ENCODE measurements around the gene CHERP.

DNA sequence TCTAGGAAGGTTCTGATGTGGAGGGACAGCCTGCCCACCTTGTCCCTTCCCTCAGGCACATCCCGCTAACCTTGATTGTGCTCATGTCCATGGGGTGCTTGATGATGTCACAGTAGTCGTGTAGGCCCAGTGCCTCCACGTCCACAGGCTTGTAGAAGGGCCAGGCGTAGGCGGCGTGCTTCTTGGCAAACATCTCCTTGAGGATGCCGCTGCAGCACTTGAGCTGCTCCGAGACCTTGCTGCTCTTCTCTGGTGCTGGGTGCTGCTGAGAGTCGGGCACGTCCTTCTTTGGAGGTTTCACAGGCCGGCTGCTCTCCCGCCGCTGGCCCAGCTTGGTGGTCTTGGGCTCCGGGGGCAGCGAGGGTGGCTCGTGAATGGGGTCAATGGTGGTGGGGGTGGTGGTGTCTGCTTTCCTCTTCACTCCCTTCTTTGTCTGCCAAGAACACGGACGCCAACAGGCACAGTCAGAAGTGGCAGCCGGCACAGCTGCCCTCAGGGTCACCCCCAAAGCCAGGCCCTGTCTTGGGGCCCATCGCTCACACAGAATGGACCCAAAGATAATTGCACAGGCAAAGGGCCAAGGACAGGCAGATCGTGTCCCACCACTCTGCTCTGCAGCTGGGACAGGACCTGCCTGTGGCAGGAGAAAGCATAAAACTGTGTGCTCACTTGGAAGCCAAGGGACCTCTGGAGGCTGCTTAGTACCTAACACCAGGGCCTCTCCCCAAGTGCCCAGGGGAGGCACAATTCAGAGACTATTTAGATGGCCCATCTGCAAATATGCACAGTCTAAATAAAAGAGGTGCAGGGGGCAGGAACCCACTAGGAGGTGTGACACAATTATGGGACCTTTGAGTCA lies 32.3 kb upstream of the EPHX3 start:
- RRBS = 91% methylated on average over 4 of the region's 21 CpGs

DNA sequence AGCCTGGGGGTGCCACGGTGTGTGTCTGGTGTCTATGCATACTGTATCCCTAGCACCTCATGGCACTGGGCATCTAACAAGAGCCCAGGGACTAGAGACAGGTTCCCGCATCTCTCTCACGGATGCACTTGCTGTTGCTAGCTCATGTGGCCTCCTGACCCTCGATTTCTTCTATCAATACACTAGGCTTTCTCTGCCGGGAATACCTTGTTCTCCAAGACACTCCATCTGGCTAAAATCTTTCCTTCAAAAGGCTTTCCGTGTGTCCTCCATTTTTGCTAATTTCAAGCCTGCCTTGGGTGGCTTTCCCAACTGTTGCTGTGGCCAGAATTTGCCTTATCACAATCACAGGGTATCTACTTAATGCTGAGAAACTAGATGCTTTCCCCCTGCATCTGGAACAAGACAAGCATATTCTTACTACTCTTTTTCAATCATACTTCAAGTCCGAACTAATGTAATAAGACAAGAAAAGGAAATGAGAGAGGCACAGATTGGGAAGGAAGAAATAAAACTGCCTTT lies 37.1 kb downstream of the BRD4 start:
- RRBS = no CpG with 5 or more reads among the region's 7 CpGs

DNA sequence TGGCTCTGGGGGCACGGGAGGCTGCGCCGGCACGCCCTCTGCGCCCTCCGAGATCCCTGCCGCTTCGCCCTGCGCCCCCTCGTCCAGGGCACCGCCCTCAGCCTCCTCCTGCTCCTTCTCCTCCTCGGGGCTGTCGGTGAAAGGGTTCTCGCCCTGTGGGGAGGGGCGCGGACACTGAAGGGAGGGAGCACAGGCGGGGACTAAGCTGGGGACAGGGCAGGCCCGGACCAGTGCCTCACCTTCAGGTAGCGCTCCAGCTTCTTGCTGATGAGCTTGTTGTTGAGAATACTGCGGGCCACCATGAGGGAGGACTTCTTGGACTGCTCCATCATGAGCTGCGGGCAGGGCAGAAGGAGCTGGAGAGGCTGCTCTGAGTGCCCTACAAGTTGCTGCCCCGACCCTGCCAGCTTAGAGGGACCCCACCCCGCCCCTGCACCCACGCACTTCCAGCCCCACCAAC lies 721 bp upstream of the AKAP8 start:
- RRBS = no CpG with 5 or more reads among the region's 24 CpGs

DNA sequence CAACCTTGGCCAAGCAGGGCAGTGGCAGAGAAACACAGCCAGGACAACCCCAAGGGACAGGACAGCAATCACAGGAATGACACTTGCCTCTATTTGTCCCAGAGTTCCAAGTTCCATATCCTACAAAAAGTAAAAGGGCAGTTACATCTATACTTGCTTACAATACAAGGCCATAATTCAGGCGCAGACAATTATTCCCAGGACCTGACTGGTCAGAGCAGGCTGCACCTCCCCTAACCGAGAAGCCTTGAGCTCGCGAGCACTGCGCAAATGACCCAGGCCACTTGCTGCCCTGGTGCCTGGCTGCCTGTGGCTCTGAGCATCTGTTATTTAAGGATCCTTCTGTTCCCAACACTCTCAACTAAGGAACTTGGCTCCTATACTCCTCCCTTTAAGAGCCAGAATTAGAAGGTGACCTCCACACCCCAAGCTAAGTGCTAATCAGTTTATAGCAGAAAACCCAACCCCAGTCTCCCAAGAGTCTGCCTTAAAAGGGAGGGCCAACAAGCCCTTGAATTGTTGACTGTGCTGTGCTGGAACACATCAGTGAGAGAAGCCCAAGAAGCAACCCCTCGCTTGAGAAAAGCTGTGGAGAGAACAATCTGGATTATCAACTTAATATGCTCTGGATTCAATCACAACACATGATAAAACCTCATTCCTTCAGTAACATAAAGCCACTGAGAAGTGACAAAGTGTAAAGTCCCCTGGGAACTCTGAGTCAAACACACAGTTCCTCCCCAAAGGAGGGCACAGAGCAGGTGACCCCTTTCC lies 14.7 kb downstream of the AKAP8L start:
- RRBS = no CpG with 5 or more reads among the region's 6 CpGs

- RRBS = 20% methylated on average over 1 of the region's 27 CpGs
Measured at GRCh38 chr19:15555703-15556177, 47.4 kb downstream of the CYP4F22 start.

GRCh38 chr19:15666901-15667191 lies 6.0 kb upstream of the CYP4F12 start:
- RRBS = no CpG with 5 or more reads among the region's 4 CpGs

DNA sequence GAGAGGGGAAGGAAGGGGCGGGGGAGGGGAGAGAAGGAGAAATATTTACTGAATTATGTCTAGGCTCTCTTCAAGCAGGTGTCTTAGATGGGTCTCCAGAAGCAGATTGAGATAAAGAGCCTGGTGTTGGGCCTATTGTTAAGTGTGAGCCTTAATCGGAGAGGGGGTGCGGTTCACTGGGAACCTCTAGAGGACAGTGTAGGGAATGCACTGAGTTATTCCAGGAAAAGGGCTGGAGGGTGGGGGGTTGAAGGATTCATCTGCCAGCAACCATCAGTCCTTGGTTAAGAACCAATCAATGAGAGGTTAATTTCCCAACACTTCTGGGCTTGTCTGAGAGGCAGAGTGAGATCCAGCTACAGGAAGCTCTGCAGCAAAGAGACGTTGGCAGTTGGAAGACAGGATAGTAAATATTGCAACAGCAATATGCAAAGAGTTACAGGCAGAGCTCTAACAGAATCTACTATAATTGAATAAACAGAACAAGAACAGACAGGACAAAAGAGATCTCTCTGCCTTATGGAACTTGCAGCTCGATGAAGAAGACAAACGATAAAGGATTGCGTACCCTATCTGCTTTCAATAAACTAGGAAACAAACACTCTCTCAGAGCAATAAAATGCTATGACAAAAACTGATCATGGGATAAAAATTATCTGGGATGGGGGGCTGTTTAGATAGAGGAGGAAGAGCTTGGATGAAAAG lies 28.7 kb downstream of the CYP4F2 start:
- RRBS = no CpG with 5 or more reads among the region's 7 CpGs

GRCh38 chr19:16093486-16094037 lies 17.3 kb downstream of the TPM4 start:
- RRBS = no CpG with 5 or more reads among the region's 8 CpGs

GRCh38 chr19:16119356-16119890 lies 7.7 kb downstream of the RAB8A start:
- RRBS = no CpG with 5 or more reads among the region's 11 CpGs

DNA sequence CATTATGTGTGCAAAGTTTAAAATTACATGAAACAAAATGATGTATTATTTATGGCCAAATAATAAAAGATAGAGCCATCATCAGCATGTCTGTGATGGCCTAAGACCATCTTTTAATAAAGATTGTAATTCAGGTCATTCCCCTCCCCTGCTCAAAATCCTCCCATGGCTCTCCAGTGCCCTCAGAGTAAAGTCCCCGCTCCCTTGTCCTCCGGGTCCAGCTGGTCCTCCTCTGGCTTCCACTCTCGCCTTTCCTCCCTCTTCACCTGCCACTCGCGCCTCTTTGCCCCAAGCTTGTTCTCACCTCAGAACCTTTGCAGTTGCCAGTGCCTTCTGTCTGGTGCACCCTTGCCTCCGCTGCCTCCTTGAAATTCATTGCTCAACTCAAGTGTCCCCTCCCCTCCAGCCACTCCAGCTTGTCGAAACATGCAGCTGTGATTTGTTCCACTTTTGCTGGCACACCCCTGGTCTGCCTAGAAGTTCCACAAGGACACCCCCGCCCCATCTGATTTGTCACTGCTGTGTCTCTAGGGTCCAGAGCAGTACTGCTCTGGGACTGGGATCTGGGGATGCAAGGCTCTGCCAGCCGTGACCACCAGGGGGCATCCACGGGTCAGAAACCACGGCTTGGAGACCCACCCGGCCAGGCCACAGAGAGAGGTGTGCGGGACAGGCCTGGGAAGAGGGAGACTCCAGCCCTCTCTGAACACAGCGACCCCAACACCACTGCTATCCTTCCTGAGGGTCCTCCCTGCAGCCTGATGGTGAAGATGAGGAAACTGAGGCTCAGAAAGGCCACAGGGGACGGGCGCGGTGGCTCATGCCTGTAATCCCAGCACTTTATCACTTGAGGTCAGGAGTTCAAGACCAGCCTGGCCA lies 49.7 kb downstream of the AP1M1 start:
- RRBS = no CpG with 5 or more reads among the region's 17 CpGs

- RRBS = no CpG with 5 or more reads among the region's 43 CpGs
Measured at GRCh38 chr19:16355114-16356157, 30.8 kb downstream of the KLF2 start.

DNA sequence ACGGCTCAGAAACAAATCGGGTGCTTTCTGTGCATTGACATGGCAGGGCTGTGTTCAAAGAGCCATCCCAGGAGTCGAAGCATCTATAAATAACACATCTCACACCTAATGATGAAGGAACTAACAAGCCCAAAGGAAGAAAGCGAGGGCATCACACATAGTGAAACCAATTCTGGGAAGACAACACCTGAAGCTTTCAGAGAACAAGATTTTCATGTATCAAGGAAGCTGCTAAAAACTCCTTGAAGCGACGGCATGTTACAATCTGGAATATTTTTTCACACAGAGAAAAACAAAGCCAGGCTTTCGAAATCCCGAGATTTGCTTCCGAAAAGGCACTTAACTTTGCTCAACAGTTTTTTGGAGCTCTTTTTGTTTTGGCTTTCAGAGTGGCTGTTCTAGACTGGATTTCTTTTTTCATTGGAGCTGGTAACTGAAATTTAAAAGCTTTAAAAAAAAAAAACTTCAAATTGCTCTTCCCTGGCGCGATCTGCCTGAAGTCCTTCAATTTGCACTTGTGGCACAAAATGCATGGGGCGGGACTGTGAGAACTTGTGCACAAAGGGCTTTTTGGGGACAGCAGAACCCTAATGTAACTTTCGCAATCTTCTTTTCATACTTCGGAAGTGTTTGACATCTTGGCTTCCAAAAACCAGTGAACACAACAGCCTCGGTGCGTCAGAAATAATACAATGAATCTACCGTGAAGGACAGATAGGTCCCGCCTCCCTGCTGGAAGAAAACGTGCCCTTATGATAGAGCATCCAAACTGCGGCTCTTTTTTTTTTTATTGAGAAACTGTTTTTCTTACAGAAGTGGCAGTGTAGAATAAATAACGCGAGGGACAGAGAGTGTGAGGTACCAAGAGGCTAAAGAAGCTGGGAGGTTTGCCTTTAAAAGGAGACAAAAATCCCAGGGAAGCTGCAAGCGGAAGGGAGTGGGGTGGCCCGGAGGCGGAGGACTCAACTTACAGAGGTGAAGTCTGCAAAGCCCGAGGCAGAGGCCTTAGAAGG lies 36.5 kb downstream of the KLF2 start:
- RRBS = no CpG with 5 or more reads among the region's 26 CpGs

GRCh38 chr19:16461645-16462182 lies 10.1 kb downstream of the EPS15L1 start:
- RRBS = no CpG with 5 or more reads among the region's 10 CpGs

DNA sequence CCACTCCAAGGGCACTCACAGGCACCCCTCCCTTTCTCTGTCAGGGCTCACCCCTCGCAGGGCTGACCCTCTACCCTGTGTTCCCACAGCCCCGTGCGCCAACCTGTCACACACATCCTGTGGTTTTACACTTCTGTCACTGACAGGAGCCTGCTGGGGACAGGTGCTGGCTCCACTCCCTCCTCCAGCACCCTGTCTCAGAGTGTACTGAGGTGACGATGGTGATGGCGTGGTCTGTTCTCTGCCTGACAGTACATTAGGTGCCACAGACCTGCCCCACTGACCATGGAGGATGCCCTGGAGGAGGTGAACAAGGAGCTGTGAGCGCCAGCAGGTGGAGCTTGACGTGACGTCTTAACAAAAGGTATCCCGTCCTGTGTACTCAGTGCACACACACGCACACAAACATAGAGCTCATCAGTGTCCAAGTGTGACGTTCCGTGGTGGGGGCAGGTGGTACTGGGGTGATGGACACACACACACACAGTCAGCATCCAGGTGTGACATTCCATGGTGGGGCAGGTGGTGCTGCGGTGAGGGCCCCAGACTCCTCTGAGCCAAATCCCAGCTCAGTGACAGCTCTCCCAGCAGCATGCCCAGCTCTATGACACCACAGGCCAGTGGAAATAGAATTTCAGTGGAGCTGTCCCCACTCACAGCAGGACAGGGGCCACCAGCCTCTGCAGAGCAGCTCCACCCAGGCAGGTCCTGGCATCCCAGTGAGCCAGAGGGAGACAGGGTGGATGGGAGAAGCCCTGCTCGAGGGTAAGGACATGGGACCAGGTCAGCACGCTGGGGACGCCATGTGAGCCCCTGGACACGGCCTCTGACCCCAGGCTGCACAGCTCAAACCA lies 21.0 kb downstream of the C19orf44 start:
- RRBS = no CpG with 5 or more reads among the region's 17 CpGs

- RRBS = 93% methylated on average over 4 of the region's 32 CpGs
Measured at GRCh38 chr19:16522732-16523622, 19.3 kb downstream of the CHERP start.

- RRBS = no CpG with 5 or more reads among the region's 23 CpGs
Measured at GRCh38 chr19:16540733-16541434, 1.4 kb downstream of the CHERP start.

- RRBS = under 1% methylated on average over 30 of the region's 60 CpGs
Measured at GRCh38 chr19:16542359-16542767, at the start of gene CHERP. Gene CHERP (minus strand): TSS chr19:16542437.

- RRBS = 2% methylated on average over 8 of the region's 78 CpGs
Measured at GRCh38 chr19:16571051-16572255, 762 bp downstream of the SLC35E1 start.

DNA sequence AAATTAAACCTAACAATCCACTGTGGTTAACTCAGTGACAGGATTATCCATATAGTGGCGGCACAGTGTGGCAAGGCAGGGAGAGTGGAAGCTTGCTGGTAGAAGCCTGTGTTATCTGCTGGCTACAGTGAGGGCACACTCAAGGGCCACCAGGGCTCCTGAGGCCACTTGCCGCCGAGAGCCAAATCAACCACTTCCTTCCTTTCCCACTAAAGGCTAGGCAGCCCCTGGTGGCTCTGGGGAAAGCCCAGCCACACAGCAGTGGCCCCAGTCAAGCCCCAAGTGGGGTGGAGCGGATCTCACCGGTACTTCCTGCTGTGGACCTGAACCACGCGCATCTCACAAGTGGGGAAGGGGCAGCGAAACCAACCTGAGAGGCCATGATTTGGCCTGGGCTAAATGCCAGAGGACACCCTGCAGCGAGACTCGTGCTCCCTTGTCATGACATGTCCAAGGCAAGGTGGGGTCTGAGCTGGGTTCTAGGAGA lies 21.9 kb upstream of the SLC35E1 start:
- RRBS = no CpG with 5 or more reads among the region's 10 CpGs

GRCh38 chr19:16594572-16595017 lies 22.4 kb upstream of the SLC35E1 start:
- RRBS = no CpG with 5 or more reads among the region's 6 CpGs

All from AG10803 (cell line).